Mammary epithelial cell (primary cell): ENCODE measurements around the gene RNF32.

DNA sequence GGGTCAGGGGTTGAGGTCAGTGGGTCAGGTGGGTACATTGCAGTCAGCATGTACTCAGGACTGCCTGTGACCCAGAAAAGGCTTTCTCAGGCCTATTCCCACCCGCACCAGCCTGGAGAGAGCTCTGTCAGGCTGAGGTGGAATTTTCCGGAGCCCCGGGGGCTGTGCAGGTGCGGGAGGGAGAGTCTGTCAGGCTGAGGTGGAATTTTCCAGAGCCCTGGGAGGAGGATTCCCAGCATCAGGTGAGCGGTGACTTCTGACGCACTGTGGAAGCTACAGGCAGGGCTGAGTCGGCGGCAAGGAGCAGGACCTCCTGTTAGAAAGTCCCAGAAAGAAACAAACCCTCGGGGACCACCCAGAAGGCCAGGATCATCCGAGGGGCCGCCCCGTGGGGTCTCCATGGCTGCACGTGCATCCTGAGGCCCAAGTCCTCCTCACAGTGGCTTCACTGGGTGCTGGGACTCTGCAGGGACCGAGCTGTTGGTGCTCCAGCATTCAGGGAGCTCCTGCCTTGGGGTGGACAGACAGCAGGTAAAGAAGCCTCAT, 94.2 kb upstream of the INSIG1 start:
- CAGE, long polyA plus RNA = no peak
- RRBS = no CpG with 5 or more reads among the region's 14 CpGs

DNA sequence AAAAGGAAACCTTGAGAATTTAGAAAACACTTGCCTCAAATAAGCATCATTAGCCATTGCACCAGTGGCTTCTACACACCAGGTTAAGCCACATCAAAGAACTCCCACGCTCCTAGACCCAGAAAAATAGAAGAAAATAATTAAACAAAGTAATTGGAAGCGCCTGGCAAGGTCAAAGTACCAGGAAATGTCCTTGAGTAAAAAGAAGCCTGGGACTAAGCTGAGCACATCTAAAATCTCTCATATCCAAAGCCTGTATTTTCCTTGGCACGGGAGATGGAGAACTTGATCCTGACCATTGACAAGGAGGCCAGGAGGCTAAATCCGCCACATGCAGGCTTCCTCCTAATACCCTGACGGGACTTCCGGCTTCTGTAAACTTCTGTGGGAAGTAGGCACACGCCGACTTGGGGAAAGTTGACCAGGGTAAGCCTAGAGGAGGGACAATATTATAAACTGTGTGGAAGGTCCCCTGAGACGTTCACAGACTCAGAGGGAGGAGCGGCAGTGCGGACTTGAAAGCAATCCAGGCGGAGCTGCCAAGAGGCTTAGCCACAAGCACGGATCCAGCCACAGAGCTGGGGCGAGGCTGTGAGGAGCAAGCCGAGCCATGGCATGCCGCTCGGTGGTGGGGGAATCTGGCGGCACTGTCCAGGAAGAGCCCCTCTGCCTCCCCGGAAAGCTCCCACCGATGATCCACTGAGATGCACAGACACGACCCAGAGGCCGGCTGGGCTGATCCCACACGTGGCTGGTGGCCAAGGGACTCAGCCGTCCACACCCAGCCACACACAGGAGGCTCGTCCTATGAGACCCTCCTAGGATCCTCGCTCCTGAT, 40.2 kb upstream of the INSIG1 start:
- CAGE, long polyA plus RNA = no peak
- RRBS = no CpG with 5 or more reads among the region's 26 CpGs

- CAGE, long polyA plus RNA = no peak
- RRBS = no CpG with 5 or more reads among the region's 13 CpGs
Observed at GRCh38 chr7:155303962-155304415, 6.3 kb downstream of the INSIG1 start.

DNA sequence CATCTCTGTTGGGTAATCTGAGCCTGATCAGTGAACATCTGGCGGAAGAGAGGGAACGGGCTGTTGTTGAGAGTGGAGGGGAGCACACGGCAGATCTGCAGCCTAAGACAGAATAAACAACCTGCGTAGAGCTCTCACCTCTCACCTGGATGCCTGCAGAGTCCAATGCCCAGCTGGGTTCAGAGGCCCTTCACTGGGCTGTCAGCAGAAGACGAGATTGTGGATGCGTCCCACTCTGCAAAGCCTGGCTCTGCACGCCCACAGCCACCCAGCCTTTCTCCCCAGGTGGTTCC, 36.1 kb downstream of the INSIG1 start:
- CAGE, long polyA plus RNA = no peak
- RRBS = no CpG with 5 or more reads among the region's 7 CpGs

GRCh38 chr7:155468244-155468968, 10.5 kb downstream of the EN2 start:
- CAGE, long polyA plus RNA = no peak
- RRBS = 5% methylated on average over 9 of the region's 50 CpGs

GRCh38 chr7:155638965-155639506, 5.4 kb upstream of the RBM33 start:
- CAGE, long polyA plus RNA = no peak
- RRBS = no CpG with 5 or more reads among the region's 5 CpGs

- CAGE, long polyA plus RNA = no peak
- RRBS = 4% methylated on average over 1 of the region's 11 CpGs
Observed at GRCh38 chr7:155809355-155809596, 3.0 kb downstream of the SHH start.

DNA sequence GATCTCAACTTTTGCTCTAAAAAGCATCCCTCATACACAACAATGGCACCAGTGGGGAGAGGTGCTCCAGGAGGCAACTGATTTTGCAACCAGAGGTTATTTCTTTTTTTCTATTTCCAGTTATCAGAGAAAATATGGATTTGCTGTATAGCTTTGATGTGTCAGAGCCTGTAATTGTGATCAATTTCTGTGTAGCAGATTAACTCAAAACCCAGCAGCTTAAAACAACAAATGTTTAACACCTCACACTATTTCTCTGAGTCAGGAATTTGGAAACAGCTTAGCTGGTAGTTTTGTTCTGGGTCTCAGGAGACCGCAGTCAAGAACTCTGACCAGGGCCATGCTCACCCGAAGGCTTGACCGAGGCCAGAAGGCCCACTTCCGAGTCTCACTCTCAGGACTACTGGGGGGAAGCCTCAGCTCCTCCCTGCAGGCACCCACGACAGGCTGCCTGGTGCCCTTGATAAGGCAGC, 105.5 kb upstream of the SHH start:
- CAGE, long polyA plus RNA = no peak
- RRBS = no CpG with 5 or more reads among the region's 5 CpGs

- CAGE, long polyA plus RNA = no peak
- RRBS = no CpG with 5 or more reads among the region's 19 CpGs
Observed at GRCh38 chr7:155922245-155922706, 110.0 kb upstream of the SHH start.

DNA sequence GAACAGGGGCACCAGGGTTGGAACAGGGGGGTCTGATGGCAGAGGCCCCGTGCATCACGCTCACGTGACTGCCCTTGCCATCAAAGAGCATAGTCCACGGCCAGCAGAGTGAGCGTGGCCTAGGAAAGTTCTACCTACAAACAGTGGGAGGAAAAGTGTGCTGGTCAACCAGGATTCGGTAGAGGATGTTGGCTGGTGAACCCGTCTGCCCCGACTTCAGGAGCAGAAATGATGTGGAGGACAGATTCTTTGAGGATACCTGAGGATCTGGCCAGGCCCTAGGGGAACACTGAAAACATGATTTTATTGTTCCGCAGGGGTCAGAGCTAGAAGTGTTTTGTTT, 138.7 kb upstream of the SHH start:
- CAGE, long polyA plus RNA = no peak
- RRBS = no CpG with 5 or more reads among the region's 9 CpGs

- CAGE, long polyA plus RNA = no peak
- RRBS = no CpG with 5 or more reads among the region's 25 CpGs
Observed at GRCh38 chr7:156347754-156348253, 292.8 kb upstream of the RNF32 start.

GRCh38 chr7:156402281-156402798, 238.2 kb upstream of the RNF32 start:
- CAGE, long polyA plus RNA = no peak
- RRBS = 78% methylated on average over 3 of the region's 12 CpGs

DNA sequence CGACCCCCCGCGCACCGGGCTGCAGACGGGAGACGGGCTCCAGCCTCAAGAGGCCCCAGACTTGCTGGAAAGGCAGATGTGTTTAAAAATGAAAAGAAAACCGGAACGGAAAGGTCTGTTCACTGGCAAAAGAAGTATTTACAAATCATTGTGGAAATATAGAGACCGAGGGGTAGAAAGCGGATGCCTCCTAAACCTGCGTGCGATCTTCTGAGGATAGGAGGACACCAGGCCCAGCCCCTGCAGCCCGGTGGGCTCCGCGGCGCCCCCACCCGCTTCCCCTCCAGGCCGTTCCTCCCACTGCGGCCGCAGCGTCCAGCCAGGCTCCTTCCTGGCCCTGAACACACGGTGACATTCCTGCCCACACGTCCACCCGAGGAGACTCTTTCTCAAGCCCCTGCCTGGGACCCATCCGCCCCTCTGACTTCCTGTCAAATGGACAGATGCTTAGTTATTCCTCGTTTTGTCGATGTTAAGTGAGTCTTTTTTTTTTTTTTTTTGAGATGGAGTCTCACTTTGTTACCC, 32.5 kb upstream of the RNF32 start:
- CAGE, long polyA plus RNA = no peak
- RRBS = 5% methylated on average over 3 of the region's 27 CpGs

GRCh38 chr7:156639529-156640353, 833 bp upstream of the RNF32 start:
- CAGE, long polyA plus RNA = no peak
- RRBS = 3% methylated on average over 3 of the region's 61 CpGs

GRCh38 chr7:156640638-156641538, at the start of gene RNF32:
Gene RNF32 (plus strand): TSS chr7:156640774.
- CAGE, long polyA plus RNA = no peak
- RRBS = no CpG with 5 or more reads among the region's 67 CpGs

GRCh38 chr7:156658996-156659900, 18.7 kb downstream of the RNF32 start:
- CAGE, long polyA plus RNA = no peak
- RRBS = no CpG with 5 or more reads among the region's 11 CpGs

DNA sequence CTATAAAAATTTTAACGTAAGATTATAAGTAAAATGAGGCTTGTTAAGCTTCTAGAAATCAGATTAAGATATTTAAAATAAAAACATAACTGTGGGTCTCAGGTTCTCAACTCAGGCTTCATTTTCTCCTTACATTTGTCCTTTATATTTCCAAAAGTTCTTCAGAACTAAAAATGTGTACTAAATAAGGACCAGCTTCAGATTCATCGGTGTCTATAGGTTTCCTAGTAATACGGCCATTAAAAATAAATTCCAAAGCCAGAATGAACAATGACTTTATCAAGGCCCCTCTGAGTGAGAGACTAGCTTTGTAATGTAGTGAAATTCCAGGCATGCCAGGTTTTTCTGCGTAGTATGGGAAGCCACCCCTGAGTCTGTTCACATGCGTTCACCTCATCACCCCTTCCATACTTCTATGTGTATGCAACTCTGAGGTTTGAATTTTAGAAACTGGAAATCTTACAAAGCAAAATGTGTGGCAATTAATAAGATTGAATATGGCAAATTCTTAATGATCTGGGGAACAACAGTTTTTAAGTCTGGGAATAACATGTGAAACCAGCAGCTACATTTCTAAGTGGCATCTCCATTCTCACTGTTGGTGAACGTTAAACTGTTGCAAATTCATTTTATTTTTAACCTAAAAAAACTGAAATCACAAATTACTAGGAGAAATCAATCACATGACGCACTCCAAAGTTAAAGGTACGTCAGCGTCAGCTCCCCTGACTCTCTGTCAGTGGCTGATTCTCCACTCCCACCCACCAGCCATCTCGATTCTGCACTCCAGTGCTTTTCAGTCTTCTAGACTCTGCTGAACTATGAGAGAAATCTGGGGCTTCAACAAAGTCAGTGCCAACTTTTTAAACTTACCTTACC, 24.6 kb downstream of the RNF32 start:
- CAGE, long polyA plus RNA = no peak
- RRBS = no CpG with 5 or more reads among the region's 10 CpGs

- CAGE, long polyA plus RNA = no peak
- RRBS = no CpG with 5 or more reads among the region's 8 CpGs
Observed at GRCh38 chr7:156725142-156725609, 84.6 kb downstream of the RNF32 start.

- CAGE, long polyA plus RNA = no peak
- RRBS = no CpG with 5 or more reads among the region's 4 CpGs
Observed at GRCh38 chr7:156776200-156776883, 116.6 kb downstream of the LMBR1 start.

DNA sequence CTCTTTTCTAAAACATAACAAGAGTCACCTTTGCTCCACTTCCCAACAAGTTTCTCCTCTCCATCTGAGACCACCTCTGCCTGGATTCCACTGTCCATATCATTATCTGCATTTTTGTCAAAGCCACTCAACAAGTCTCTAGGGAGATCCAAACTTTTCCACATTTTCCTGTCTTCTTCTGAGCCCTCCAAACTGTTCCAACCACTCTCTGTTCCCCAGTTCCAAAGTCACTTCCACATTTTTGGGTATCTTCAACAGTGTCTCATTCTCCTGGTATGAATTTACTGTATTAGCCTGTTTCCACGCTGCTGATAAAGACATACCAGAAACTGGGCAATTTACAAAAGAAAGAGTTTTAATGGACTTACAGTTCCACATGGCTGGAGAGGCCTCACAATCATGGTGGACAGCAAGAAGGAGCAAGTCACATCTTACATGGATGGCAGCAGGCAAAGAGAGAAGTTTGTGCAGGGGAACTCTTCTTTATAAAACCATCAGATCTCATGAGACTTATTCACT, 31.1 kb downstream of the LMBR1 start:
- CAGE, long polyA plus RNA = no peak
- RRBS = no CpG with 5 or more reads among the region's 1 CpG